GM06990 (cell line): ENCODE data around the gene ADAMTS1.

- RRBS = no CpG with 5 or more reads among the region's 1 CpG
Measured at GRCh38 chr21:22342855-22343273, 1344.7 kb downstream of the NCAM2 start.

DNA sequence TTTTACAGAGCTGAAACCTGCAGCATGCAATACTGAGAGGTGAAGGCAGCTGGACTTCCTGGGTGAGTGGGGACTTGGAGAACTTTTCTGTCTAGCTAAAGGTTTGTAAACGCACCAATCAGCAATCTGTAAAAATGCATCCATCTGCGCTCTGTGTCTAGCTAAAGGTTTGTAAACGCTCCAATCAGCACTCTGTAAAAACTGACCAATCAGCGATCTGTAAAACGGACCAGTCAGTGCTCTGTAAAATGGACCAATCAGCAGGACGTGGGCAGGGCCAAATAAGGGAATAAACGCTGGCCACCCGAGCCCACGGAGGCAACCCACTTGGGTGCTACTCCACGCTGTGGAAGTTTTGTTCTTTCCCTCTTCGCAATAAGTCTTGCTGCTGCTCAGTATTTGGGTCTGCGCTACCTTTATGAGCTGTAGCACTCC, 1750.5 kb downstream of the MRPL39 start:
- RRBS = no CpG with 5 or more reads among the region's 12 CpGs

GRCh38 chr21:25563244-25564086, 43.8 kb downstream of the MRPL39 start:
- RRBS = no CpG with 5 or more reads among the region's 7 CpGs

GRCh38 chr21:25891522-25892061, 156.8 kb downstream of the GABPA start:
- RRBS = no CpG with 5 or more reads among the region's 6 CpGs

GRCh38 chr21:25918576-25919108, 183.9 kb downstream of the GABPA start:
- RRBS = no CpG with 5 or more reads among the region's 21 CpGs

- RRBS = no CpG with 5 or more reads among the region's 2 CpGs
Measured at GRCh38 chr21:26161159-26161789, 9.3 kb downstream of the APP start.

DNA sequence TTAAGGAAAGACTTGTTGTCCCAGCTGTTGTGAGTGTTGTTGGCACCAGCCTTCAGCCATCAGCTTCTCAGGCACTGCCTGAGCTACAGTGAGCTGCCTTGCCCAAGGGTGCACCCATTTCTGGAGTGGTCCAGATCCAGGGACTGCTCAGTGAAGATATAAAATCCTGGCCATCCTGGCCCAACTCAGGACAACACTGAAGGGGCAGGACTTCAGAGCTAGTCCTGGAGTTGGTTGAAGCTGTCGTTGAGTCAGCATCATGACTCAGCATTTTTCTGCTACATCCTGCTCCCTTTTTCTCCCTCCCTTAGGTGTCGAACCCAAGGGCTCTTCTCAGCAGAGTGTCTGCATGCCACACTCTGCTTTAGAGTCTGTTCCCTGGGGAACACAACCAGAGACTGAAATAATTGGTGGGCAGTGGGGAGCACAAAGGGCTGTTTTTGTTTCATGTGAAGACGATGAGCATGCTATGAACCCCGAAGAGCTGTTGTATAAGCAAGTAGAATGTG, 167.4 kb downstream of the CYYR1 start:
- RRBS = no CpG with 5 or more reads among the region's 4 CpGs

DNA sequence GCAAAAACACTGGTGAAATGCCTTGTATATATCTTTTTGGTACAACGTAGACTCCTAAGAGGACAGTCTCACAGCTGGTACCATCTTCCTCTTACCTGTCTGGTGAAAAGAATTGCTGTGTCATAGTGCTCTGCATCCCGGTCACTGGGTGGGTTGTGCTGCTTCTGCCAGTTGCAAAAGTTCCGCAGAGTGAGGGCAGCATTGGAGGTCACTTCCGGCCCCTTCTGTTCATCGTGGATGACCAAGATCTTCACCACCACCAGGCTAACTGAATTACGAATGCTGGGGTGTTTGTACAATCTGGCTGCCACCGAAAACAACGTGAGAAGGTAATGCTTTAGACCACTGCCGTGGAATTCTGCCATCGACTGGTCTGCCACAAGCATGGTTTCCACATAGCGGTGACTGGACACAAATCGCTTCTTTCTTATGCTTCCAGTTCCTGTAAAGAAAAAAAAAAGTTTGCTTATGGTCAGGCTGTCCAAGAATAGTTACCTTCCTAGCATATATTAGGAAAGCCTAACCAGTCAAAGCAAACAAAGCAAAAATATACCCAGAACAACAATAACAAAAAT, 2.9 kb downstream of the ADAMTS1 start:
- RRBS = 31% methylated on average over 3 of the region's 12 CpGs

GRCh38 chr21:26845234-26845437, at the start of gene ADAMTS1:
Gene ADAMTS1, minus strand, starts transcription at chr21:26845409.
- RRBS = 17% methylated on average over 13 of the region's 18 CpGs

GRCh38 chr21:28256063-28256896, 628.9 kb downstream of the N6AMT1 start:
- RRBS = no CpG with 5 or more reads among the region's 4 CpGs

DNA sequence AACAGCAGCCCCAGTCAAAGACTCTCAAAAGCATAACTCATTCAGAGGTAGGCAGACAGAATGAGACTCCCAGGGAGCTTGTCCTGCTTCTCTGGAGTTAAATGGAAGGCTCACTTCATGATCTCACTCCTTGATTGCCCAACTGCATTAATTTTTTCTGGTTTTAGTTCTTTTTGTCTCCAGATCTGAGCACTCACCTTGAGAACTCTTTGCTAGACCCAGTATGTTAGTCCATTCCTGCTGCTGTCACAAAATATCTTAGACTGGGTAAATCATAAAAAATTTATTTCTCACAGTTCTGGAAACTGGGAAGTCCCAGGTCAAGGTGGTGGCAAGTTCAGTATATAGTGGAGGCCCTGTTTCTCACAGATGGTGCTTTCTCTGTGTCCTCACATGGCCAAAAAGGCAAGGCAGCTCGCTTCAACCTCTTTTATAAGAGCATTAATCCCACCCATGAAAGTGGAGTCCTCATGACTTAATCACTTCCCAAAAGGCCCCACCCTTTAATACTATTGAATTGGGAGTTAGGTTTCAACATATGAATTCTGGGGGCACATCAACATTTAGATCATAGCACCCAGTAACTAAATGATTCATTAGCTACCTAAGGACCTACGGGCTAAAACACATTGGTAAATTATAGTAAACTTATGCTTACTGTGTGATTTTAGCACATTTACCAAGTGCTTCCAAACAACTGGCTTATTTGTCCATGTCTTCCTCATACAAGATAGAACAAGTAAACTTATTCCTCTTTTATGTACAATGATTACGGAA, 210.5 kb downstream of the N6AMT1 start:
- RRBS = no CpG with 5 or more reads among the region's 3 CpGs

GRCh38 chr21:29080427-29081188, 7.2 kb upstream of the CCT8 start:
- RRBS = no CpG with 5 or more reads among the region's 8 CpGs

DNA sequence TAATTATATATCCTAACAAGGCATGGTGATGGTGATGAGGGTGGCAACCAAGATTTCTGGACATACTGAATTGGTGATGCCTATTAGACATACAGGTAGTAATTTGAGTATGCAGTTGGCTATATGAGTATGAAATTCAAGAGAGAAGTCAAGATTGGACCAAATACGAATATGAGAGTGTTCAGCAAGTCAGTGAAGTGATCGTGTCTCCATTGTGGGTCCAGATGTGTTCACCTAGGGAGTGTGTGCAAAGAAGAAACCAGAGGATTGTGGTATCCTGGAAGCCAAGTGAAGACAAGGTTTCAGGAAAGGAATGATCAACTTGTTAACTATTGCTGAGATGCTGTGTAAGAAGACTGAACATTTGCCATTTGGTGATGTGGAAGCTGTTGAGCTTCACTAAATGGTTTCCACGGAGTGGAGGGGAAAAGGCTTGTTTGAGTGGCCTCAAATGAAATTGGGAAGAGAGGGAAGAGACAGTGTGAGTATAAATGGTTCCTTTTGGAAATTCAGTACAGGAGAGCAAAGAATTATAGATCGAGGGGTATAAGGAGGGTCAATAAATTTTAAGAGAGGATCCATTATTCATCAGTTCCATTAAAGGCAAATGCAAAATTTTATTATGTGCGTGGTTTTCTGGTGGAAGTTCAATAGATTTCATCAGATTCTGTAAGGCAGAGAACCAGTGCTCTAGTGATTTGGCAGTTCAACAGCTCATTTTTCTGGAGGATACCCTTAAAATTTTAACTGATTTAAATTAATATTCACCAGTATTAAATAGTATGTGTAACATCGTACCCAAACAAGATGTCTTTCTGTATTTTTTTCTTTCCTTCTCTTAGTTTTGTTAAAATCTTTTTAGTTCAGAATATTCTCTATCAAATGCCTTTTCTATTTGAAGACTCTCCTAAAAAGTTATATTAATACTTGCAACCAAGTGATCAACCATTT, 11.9 kb downstream of the BACH1 start:
- RRBS = no CpG with 5 or more reads among the region's 6 CpGs

GRCh38 chr21:29318177-29318634, 19.5 kb downstream of the BACH1 start:
- RRBS = no CpG with 5 or more reads among the region's 2 CpGs

GRCh38 chr21:29341951-29343119, 43.6 kb downstream of the BACH1 start:
- RRBS = no CpG with 5 or more reads among the region's 12 CpGs

GRCh38 chr21:29441445-29442006, 142.8 kb downstream of the BACH1 start:
- RRBS = no CpG with 5 or more reads among the region's 4 CpGs

- RRBS = no CpG with 5 or more reads among the region's 1 CpG
Measured at GRCh38 chr21:29484656-29484855, 185.8 kb downstream of the BACH1 start.

DNA sequence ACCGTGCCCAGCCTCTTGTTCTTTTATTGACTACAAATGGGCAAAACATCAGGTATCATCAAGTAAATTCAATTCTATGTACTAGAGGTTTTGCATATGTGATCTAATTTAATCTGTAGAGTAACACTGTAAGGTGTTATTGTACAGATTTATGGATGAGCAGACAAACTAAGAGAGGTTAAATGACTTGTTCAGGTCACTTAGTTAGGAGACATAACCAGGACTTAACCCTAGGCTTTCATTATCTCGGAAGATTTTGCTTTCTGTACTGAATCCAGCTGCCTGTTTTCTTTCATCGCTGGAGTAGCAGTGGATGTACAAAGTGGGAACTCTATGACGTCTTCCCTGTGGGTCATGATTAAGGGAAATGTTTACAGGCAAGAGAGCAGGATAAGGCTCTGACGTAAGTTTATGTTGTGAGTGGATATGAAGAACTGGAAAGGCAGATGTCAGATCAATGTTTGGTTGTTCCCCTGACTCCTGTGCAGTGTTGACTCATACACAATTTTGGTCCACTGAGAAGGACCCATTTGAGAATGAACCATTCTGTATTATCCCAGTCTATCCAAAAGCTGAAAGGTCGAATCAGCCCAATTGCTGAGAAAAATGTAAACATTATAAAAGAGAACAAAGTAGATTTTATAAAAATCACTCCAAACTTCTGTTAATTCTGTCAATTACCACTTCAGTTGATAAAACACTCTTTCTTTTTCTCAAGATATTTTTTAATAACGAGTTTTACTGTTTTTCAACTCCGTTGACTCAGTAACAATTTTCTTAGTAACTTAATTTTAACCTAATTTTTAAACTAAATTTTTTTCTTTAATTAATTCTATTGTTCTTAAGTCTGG, 292.4 kb downstream of the GRIK1 start:
- RRBS = no CpG with 5 or more reads among the region's 8 CpGs

DNA sequence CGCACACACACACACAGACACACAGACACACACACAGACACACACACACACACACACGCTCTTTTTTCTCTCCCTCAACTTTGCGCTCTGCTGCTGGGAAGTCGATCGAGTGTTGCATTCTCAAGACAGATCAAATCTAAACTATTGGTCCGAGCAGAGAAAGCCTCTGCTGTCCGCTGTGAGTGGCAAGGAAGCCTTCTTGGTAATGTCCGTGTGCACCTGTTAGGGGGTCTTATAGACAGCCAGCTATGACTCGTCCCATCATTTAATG, 254 bp upstream of the GRIK1 start:
- RRBS = no CpG with 5 or more reads among the region's 9 CpGs

- RRBS = no CpG with 5 or more reads among the region's 4 CpGs
Measured at GRCh38 chr21:30227569-30228136, 11.8 kb upstream of the CLDN8 start.